Endometrial microvascular endothelial cells (primary cell): ENCODE measurements around a stretch of chr10.

DNA sequence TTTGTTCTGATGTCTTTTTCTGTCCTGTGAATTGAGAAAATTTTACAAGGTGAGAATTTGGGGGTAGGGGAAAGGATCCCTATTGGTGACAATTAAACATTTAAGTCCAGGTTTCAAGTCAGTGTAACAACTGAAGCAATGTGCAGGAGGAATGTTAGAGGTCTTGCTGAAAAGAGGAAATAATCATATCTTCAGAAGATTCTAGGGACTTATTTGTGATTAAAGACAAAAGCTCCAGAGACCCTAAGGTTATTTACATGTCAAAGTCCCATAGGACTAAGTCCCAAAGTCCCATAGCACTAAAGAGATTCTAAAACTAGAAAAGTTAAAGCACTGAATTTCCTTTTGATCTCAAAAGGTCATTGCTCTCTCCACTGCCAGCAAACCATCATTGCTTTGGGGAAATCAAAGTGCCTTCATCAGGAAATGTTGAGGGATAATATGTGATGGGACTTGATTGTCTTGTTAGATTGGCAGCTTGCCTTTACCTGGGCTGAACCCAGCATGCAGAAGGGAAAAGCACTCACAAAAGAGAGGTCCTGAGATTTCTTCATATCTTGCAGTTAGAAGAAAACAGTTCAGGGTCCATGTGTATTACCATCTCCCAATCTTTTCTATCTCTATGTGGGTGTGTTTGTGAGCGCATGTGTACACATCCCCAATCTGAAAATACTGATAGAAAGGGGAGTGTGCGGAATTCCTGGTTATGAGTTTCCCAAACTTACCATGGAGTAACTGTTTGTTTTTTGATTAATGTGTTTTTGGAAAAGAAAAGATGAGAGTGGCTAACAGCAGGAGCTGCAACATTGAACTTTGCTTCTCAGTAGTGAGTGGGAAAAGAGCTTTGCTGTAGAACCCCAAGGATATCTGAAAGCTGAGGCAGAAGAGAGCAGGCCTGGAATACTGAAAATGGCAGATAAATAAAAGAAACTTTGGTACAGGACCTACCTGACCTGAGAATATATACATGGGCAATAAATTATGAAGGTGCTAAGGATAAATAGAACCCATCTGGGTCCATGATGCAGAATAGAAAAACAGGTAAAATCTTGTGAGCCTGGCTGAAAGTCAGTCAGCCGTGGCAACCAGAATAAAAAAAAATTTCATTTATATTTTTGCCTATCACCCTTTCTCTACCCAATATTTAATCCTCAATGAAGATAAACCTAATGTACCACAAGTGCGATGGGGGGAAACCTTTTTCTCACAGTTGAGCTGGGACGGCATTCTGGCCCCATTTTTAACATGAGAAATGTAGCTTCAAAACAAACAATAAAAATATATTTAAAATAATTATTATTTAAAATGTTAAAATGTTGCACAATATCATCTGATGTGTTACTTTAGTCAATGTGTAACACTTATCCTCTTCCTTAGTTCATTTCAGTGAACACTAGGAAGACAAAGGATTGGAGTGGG lies 22.1 kb downstream of the NUDT13 start:
- RAMPAGE, long total RNA = no peak

DNA sequence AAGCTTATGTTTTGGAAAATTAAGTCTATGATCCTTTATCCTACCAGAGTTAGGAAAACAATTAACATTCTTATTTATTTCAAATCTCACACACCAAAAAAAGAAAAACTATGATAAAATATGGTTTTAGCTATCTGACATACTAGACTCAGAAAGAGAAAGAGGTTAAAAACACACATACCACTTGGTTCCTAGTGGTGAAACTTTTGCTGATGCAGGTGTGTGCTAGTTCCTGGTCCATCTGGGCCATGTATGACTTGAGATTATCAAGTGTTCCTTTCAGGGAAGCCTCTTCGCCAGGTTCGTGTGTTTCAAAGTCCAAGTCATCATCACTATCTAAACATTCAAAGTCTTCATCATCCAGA lies 26.2 kb downstream of the NUDT13 start:
- RAMPAGE, long total RNA = no peak

- RAMPAGE, long total RNA = no peak
Measured at GRCh38 chr10:73245682-73246263, 1.3 kb downstream of the DNAJC9 start.

GRCh38 chr10:73474798-73475810 lies 20.7 kb downstream of the PPP3CB start:
- RAMPAGE, long total RNA = no peak

DNA sequence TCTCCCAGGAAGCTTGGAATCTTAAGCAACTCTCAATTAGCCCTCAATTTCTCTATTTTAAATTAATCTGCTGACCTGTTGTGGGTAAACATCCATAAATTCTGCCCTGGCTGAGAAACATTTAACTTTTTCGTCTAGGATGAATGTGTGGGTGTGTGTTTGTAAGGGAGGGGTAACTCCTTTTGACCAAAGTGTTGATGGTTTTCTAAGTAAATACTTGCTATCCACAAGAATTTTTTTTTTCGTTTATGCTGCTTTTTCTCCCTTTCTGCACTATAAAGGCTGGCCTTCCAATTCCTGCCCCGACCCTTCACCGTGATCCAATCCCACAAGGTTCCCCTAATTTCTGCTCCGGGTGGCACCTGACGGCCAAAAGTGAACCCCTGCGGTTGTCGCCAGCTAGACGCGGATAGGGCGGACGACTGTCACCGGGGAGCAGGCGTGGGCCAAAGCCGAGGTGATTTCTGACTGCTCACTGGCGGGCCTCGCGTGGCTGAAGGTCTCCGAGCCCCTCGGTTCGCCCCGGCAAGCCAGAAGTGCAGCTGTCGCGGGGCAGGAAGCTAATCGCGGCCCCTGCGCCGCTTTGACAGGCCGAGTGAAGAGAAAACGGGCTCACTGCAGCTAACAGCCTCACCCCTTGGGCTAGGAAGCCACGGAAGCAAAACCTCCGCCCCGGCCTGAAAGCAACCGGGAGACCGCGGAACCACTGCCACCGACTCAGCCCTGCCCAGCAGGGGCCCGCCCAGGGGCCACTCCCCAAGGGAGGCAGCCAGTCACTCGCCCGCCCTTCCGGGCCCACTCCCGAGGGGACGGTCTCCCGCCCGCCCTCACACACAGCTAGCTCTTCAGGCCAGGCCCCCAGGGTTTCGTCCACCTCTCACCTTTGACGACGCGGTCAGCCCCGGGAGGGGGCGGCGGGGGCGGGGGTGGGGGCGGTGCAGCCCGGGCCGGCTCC lies 623 bp downstream of the PPP3CB start:
- RAMPAGE, long total RNA = start-site peak on the minus strand centred at position 779 of the sequence, 250 bp wide, 11 and 5 reads in 2 replicates; start-site peak on the plus strand centred at position 820 of the sequence, 57 bp wide, 22 and 39 reads in 2 replicates

DNA sequence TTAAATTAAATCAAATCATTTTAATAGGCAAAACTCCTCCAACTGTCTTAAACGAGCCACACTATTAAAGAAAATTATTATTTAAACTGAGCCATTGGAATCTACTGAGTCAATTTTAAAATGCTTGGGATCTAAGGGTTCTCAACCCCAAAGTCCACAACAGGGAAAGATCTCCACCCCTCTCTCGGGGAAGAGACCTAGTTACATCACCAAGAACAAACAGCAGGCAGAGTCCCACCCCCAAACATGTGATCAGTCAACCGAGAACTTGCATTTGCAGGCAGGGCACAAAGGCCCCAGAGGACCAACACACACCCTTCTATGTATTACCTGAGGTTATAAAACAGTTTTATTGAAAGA lies 707 bp upstream of the USP54 start:
- RAMPAGE, long total RNA = no peak

- RAMPAGE, long total RNA = no peak
Measured at GRCh38 chr10:73649833-73650242, 6.0 kb downstream of the SYNPO2L start.

DNA sequence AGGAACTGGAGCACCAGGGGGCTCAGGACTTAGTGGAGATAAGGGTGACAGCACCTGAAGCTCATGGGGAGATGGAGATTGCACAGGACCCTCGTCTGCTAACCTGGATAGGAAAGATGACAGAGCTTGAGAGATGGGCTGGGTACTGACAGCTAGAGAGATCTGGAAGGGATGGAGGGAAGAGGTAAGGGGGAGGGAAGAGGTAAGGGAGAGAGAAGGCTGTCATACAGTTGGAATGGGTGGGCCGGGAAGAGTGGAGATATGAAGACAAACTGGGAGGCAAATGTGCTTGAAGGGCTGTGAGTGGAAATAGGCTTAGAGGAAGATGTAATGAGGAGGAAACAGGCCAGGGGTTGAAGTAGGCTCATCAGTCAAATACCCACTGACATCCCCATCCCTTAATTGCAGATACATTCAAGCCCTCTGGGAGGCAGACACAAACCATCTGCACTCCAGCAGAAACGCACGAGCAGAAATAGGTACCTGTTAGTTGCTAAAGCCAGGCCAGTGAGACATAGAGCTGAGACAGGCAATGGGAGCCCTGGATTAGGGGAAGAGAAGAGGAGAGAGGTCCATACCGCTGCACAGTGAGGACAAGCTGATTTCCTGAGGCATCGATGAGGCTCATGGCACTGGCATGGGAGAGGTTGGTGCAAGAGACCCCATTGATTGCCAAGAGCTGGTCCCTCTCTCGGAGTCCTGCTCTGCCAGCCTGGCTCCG lies 2.1 kb downstream of the SYNPO2L start:
- RAMPAGE, long total RNA = no peak

GRCh38 chr10:73671363-73672181 lies 15.7 kb upstream of the SYNPO2L start:
- RAMPAGE, long total RNA = no peak

DNA sequence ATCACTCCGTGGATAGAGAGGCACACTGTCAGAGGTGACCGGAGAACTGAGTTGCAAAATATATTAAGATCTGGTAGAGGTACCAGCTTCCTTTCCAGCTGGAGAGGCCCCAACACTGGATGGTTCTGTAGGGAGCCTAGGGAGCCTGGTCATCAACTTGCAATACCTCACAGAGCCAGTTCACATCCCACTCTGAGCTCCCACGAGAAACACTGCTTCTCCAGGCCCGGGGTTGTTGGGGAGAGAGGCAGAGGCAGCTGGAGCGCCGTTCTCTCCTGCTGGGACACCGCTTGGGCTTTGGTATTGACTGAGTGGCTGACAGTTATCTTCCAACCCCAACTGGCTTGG lies 436 bp upstream of the FUT11 start:
- RAMPAGE, long total RNA = no peak

DNA sequence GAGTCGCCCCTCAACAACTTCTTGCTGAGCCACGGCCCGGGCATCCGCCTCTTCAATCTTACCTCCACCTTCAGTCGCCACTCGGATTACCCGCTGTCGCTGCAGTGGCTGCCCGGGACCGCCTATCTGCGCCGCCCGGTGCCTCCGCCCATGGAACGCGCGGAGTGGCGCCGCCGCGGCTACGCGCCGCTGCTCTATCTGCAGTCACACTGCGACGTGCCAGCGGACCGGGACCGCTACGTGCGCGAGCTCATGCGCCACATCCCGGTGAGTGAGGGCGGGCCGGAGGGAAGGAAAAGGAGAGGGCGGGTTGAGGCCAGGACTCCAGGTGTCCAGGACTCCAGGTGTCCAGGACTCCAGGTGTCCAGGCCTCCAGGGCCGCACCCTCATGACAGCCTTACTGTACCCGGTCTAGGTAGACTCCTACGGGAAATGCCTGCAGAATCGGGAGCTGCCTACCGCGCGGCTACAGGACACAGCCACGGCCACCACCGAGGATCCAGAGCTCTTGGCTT lies 756 bp downstream of the FUT11 start:
- RAMPAGE, long total RNA = no peak

DNA sequence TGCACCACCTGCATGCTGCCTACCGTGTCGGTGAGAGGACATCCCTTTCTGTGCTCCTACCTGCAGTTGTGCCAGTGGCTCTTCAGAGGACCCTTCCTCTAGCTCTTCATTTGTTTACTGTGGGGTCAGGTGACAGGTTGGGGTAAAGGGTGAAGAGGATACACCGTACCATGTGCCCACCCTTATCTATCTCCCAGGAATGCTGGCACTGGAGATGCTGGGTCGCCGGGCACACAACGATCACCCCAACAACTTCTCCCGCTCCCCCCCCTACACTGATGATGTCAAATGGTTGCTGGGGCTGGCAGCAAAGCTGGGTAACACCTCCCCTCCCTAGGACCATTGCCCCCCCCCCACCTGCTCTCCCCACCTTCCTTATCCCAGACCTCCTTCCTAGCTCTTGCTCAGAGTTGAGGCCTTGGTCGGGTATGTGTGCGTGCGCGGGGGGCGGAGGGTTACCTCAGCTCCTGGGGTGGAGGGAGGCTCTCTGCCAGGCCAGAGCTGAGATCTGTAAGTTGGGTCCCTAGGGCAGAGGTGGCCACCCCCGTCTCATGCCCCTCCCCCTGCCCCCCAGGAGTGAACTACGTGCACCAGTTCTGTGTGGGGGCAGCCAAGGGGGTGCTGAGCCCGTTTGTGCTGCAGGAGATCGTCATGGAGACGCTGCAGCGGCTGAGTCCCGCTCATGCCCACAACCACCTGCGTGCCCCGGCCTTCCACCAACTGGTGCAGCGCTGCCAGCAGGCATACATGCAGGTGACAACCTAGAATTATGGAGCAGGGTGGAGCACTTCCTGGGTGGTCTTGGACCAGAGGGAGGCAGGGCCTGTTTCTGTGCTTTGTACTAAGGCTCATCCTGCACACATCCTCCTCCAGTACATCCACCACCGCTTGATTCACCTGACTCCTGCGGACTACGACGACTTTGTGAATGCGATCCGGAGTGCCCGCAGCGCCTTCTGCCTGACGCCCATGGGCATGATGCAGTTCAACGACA lies 10.7 kb downstream of the NDST2 start:
- RAMPAGE, long total RNA = no peak

GRCh38 chr10:73807348-73808675 lies 3.6 kb downstream of the NDST2 start:
- RAMPAGE, long total RNA = no peak

- RAMPAGE, long total RNA = no peak
Measured at GRCh38 chr10:73808676-73809358, 2.6 kb downstream of the NDST2 start.

DNA sequence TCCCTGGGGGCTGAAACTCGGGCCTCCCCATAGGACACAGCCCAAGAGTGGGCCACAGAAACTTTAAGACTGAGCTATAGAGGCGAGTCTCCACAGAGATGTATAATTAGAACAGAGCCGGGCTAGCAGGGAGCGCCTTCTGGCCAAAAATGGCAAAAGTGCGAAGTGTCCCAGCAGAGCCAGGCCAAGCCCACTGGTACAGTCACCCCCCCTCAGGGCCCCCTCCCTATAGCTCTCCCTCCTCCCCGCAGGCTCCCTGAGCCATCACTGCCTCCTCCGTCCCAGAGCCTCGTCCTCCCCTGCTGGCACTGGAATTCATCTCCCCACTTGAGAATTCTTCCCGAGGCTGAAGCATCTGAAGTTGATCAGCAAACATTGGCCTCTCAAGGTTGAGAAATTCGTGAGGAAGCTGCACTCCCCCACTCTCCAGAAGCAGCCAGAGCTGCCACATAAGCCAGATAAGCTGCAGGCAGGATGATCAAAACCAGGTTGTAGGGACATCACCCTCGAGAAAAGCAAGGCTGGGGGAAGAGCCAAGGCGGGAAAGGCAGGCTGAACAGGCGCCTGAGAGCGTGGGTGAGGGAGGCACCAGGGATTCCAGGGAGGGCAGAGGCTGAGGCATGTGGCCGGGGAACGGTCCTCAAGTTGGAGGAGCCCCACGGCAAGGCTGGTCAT lies 23.4 kb downstream of the CAMK2G start:
- RAMPAGE, long total RNA = no peak

- RAMPAGE, long total RNA = no peak
Measured at GRCh38 chr10:73910034-73910414, 908 bp upstream of the PLAU start.

DNA sequence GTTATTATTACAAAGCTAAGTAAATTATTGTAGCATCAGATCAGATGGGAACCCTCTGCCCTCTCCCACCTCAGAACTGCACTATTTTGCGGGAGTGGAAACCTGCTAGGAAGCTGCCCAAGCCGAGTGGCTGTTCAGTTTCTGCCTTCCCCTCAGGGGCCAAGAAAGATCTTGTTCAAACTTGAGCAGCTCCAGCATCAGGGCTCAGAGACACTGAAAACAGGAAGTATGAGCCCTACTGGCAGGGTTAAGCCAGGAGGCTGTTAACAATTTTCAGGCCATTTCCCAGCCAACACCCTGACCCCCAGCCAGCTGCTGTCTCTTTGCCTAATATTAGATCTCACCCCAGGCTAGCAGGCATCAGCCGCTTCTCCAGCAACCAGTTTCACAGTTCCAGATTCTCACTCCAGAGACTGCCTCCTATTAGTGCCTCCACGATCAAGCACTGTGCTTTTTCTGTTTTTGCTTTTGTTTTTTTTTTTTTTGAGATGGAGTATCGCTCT lies 9.2 kb downstream of the PLAU start:
- RAMPAGE, long total RNA = no peak

DNA sequence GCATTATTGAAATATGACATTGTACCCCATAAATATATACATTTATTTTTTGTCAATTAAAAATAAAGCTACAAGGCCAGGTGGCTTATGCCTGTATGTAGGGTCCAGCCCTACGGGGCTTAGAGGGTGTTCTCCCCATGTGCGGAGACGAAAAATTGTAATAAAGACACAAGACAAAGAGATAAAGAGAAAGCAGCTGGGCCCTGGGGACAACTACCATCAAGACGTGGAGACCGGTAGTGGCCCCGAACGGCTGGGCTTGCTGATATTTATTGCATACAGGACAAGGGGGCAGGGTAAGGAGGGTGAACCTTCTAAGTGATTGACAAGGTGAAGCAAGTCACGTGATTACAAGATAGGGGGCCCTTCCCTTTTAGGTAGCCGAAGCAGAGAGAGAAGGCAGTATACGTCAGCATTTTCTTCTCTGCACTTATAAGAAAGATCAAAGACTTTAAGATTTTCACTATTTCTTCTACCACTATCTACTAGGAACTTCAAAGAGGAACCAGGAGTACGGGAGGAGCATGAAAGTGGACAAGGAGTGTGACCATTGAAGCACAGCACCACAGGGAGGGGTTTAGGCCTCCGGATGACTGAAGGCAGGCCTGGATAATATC lies 19.8 kb downstream of the PLAU start:
- RAMPAGE, long total RNA = no peak

DNA sequence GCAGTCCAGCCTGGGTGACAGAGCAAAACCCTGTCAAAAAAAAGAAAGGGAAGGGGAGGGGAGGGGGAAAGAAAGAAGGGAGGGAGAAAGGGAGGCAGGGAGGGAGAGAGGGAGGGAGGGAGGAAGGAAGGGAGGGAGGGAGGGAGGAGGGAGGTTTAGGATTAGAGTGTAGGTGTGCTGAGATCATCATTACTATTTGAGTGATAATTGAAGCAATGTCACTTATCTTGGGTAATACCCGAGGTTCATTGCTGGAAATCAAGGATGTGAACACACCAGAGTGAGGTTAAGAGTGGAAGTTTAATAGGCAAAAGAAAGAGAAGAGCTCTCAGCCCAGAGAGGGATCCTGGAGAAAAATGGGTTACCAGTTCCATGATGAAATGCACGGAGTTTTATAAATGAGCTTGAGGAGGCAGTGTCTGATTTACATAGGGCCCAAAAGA lies 27.7 kb downstream of the VCL start:
- RAMPAGE, long total RNA = no peak

- RAMPAGE, long total RNA = no peak
Measured at GRCh38 chr10:74227894-74228603, 77.0 kb downstream of the ADK start.